Helper T cell (primary cell): ENCODE results near the genes CTAGE6, EZH2, ZNF746 and ZNF862.

DNA sequence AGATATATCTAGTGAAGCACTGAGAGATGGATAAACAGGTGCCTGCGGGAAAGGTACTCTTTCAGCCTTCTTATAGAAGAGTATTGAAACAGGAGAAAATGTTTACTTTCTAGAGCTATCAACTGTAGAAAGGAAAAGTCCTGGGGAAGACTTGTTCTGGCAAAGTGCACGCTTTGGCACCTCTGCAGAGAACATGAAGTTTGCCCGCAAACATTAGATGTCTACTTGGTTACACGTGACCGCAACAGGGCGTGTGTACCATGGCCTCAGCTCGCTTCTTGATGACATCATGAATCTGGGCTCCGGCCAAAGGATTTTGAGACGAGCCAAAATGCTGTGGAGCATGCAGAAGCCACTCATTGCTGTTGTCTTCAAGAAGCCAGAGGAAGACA lies 8.6 kb upstream of the TAS2R60 start:
- PRO-cap, 2 experiments: no peak in any of the 2 experiments

DNA sequence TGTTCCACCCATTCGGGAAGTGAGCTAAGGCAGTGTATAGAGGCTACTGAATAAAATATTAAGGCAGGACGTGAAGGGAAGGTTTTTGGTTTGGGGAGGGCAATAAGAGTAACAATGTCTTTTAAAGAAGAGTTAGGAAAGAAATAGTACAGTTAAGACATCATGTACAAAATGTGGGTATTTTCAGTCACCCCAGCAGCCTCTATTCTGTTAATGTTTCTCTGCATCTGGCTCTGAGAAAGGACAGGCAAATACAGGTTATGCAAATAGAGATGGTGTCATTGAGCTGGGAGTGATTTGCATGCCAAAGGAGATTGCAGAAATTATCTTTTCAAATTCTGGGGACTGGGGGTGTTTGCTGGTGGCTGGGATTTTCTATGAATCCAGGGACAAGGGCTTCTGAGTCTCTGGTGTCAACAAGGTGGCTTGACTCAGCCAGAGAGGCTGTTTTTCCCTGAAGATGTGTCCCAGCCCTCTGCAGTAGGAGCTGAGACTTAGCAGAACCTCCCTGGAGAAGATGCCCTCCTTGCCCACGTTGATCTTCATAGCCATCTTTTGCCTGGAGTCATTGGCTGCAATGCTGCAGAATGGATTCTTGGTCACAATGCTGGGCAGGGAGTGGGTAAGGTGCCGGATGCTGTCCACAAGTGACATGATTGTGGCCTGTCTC lies 6.6 kb upstream of the TAS2R60 start:
- PRO-cap, 2 experiments: no peak in any of the 2 experiments

DNA sequence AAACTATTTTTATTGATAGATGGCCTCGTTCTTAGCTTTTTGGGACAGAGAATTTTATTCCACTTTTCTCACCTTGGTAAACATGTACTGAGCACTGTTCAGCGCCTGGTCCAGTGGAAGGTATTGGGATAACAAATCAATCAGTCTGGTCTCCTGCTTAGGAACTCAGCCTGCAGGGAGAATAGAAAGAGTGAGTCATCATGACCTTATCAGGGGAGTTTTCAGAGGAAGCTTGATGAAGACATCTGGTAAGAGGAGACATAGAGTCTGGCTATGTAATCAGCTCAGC lies 14.2 kb downstream of the TAS2R41 start:
- PRO-cap, 2 experiments: no peak in any of the 2 experiments

DNA sequence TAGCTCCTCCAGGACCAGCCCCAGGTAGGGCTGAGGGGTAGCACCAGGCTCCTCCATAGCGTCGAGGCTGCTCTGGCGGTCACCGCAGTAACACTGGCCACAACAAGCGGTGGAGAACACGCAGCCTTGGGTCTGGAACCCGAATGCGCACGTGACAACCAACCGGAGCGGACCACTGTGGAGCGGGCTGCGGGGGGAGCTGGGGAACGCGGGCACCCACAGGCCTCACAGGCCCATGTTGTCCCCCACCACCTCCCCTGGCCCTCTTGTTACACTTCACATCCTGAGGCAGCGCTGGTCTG lies at the start of gene CTAGE6:
Gene CTAGE6, minus strand, starts transcription at position 95 of the 302 bp plus-strand sequence.
- PRO-cap, 2 experiments: no peak in any of the 2 experiments

- PRO-cap, 2 experiments: no peak in any of the 2 experiments
Observed at GRCh38 chr7:143806688-143806960, 49.1 kb upstream of the CTAGE6 start.

DNA sequence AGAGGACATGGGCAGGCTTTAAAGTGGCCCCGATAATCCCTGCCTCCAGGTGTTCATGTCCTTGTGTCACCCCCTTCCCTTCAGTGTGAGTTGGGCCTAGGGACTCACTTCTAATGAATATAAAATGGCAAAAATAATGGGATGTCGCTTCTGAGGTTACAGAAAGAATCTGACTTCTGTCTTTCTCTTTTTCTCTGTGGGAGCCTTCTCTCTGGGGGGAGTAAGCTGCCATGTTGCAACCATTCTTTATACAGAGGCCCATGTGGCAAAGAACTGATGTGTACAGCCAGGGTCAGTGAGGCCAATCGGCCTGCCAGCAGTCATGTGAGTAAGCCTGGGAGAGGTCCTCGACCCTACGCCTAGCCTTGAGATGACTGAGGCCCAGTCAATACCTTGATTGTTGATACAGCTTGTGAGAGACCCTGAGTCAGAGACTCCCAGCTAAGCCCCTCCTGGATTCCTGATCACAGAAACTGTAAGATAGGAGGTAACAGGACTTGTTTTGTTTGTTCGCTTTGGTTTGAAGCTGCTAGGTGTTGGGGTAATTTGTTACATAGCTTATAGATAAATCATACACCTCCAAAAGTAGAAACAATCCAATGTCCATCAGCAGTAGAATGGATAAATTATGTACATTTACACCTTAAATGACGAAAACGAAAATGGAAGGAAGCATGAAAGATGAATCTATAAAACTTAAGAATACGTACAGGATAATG lies 1.6 kb downstream of the TCAF1 start:
- PRO-cap, 2 experiments: no peak in any of the 2 experiments

DNA sequence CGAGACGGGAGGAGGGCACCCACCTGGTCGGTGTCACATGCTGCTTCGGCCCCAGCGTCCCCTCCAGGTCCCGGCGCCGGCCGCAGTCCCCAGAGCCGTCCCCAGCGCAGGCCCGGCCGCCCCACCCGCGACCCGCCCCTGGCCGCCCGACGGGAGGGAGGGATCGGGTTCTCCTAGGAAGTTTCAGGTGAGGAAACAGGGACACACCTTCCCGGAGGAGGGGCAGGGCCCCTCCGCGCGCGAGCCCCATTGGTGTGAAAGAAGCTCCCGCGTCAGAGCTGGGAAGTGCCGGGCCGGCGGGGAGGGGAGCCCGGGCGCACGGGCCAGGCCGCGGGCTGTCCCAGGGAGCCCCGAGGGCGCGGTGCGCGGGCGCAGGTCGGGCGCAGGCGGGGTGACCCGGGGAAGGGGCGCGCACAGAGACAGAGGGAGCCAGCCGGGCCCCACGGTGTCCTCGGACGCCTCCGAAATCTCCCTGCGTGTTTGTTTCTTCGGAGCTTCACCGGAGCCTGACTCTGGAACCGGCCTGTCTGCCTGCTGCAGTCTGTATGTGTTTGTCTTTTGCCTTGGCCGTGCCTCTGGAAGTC lies 18.0 kb upstream of the OR2A1 start:
- PRO-cap, 2 experiments: no peak in any of the 2 experiments

DNA sequence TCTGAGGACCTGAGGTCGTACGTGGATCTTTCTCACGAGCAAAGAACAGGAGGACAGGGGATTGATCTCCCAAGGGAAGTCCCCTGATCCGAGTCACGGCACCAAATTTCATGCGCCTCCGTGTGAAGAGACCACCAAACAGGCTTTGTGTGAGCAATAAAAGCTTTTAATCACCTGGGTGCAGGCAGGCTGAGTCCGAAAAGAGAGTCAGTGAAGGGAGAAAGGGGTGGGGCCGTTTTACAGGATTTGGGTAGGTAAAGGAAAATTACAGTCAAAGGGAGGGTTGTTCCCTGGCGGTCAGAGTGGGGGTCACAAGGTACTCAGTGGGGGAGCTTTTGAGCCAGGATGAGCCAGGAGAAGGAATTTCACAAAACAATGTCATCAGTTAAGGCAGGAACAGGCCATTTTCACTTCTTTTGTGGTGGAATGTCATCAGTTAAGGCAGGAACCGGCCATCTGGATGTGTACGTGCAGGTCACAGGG lies 132.1 kb downstream of the CNTNAP2 start:
- PRO-cap, 2 experiments: no peak in any of the 2 experiments

GRCh38 chr7:148884138-148884377 lies at the start of gene EZH2:
Gene EZH2 (minus strand): TSS chr7:148884291.
- PRO-cap, 2 experiments: peak in 2 of 2 experiments; most common minus-strand start chr7:148884248 (in 2)

- PRO-cap, 2 experiments: peak in 2 of 2 experiments; most common plus-strand start chr7:149148146 (in 2); most common minus-strand start chr7:149148156 (in 2)
Observed at GRCh38 chr7:149147798-149148587, 740 bp downstream of the ZNF398 start.

DNA sequence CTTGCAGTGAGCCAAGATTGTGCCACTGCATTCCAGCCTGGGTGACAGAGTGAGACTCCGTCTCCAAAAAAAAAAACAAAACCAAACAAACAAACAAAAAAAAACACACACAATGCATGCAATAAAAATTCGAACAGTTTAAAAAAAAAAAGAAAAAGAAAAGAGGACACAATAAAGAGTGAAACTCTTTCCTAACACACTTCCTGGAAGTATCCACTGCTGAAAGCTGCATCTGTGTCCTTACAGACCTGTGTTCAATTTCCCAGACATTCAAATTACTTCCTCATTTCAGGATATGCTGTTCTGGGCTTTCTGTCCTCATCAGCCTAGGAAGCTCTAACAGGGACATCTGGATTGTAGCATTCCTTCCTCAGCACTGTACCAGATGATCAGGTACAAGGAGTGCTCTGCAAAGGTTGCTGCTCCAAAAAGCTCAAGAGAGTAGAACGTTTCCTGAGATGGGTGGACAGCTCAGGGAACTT lies 10.8 kb upstream of the ZNF212 start:
- PRO-cap, 2 experiments: no peak in any of the 2 experiments

GRCh38 chr7:149284737-149285620 lies 23.0 kb downstream of the ZNF783 start:
- PRO-cap, 2 experiments: peak in 2 of 2 experiments; most common plus-strand start chr7:149285311 (in 2); most common minus-strand start chr7:149285033 (in 2)

DNA sequence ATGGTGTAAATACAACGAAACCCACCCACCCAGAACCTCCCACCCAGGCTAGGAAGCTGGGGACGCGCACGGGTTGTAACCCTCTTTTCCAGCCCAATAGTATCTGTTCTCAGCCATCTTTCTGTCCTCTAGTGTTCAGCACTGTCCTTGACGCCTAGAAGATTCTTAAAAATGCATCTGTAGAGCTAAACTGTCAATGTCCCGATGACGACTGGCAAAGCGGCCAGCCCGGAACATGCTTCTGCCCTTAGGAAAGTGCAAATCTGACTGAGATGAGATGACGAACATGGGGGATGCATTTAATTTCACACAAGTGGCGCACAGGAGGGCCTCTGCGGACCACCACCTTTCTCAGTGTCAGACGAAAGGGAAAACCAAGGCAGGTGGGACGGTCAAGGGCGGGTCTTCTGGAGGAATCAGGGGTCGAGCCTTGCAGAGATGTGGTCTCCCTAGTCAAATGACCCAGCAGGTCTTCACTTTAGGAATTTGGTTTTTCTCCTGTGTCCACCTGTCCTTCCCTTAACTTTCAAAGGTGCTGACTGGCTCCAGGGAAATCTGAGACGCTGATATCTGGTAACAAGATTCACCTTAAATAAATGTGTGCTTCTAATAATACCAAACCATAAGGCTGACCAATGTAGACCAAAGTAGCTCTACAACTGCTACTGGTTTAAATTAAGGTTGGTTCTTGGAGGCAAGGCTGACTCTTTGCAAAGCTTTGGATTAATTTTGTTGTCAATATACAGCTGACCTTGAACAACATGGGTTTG lies 6.0 kb downstream of the ZNF746 start:
- PRO-cap, 2 experiments: no peak in any of the 2 experiments

GRCh38 chr7:149497400-149498388 lies at the start of gene ZNF746:
Gene ZNF746 (minus strand): TSS chr7:149497809.
- PRO-cap, 2 experiments: peak in 2 of 2 experiments; most common plus-strand start chr7:149497563 (in 1); most common minus-strand start chr7:149497736 (in 1)

- PRO-cap, 2 experiments: no peak in any of the 2 experiments
Observed at GRCh38 chr7:149588198-149589281, 90.9 kb upstream of the ZNF746 start.

DNA sequence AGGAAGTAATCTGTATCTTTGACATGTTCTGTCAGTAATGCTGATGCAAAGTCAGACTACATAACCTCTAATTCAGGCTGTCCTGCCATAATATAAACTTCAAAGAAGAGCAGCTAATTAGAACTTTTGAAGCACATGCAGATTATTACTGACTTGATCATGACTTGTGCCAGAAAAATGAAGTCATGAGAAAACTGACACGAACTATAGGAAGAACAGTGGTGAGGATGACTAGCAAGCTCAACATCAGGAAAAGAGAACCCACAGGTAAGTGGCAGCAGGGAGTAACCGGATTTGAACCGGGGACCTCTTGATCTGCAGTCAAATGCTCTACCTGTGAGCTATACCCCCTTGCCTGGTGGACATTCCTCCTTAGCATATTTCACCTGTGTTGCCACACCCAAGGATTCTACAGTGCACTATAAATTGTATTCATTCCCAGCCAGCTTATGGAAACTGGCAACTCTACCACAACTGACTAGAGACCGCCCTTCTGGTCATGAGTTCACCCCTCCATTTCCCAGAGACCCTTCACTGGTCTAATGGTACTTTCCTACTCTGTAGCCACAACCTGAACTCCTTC lies 97.4 kb upstream of the ZNF746 start:
- PRO-cap, 2 experiments: no peak in any of the 2 experiments

DNA sequence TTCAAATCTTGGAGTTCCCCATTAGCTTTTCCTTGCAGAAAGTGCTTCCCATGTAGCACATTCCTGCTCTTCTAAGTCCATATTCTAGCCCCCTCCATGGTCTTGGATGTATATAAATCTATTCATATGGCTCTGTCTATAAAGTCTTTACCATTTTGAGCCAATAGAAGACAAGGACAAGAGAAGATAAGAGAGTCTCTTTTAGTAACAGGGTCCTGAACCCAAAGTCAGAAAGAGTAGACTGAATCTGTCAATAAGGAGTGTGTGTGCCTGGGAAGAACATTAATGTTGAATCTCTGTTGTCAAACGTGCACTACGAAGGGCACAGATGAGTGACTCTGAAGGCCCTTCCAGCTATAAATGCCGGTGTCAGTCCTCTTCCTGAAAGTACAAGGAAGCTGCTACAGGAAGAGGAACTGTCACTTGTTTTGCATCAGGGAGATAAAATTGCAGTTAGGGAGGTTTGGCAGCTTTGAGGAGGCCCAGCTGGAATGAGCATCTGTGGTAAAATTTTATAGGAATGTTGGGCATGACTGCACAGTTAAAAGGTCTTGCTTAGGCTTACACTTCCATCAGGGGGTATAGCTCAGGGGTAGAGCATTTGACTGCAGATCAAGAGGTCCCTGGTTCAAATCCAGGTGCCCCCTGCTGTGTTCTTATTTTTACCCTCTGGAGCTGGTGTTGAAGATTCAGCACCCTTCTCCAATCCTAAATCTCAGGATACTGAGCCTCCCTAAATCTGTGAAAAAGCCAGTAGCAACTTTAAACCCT lies 7.5 kb upstream of the KRBA1 start:
- PRO-cap, 2 experiments: peak in 1 of 2 experiments; most common plus-strand start position 572 of the sequence (in 1)

- PRO-cap, 2 experiments: no peak in any of the 2 experiments
Observed at GRCh38 chr7:149774157-149774666, 824 bp upstream of the ZNF467 start.

- PRO-cap, 2 experiments: peak in 2 of 2 experiments; most common plus-strand start chr7:149838446 (in 2)
Observed at GRCh38 chr7:149837898-149839031, at the start of gene ZNF862. Gene ZNF862 (plus strand): TSS chr7:149838375.

DNA sequence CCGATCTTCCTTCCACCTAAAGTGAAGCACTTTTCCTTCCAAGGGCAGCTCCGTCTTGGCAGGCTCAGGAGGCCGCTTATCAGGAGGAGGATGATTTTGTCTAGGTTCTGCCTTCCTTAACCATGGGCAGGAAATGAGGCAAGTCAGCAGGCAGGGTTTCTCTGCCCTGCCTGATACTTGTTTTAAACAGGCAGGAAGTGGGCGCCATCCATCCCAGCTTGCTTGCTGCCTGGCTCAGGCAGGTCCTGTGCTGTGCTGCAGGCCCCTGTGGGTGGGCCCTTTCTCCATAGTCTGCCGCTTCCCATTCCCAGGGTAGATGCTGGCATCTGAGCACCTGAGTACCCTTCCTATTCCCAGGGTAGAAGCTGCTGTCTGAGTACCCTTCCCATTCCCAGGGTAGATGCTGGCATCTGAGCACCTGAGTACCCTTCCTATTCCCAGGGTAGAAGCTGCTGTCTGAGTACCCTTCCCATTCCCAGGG lies 8.2 kb upstream of the ATP6V0E2 start:
- PRO-cap, 2 experiments: peak in 2 of 2 experiments; most common plus-strand start position 207 of the sequence (in 1); most common minus-strand start position 92 of the sequence (in 1)